Measurements from ENCODE around the genes TRPC3, ABHD18 and LARP1B.

GRCh38 chr4:121951873-121952286 is at the start of gene TRPC3:
TRPC3 (minus strand) TSS chr4:121952060.
- PRO-cap = no peak

GRCh38 chr4:122309223-122309605 is 69.6 kb upstream of the ADAD1 start:
- PRO-cap = no peak

DNA sequence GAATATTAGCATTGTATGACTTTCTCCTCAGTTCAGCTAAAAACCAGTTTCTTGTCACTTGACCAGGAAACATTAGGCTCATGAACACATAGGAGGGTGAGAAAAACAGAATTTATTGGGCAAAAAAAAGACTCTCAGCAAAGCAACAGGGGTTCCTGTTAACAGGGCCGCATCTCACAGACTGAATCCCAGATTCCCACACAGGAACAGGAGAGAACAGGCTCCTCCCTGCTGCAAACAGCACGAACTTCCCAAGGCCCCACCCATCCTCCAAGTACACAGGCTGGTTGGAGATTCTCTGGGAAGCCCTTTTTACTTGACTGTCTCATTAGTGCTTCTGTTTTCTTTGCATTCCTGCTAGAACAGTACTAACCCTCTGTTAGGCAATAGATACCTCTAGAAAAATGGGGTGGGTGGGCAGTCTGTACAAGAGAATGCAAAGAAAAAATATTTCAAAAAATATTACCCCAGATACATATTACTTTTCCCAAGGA is 52.4 kb upstream of the IL21 start:
- PRO-cap = no peak

DNA sequence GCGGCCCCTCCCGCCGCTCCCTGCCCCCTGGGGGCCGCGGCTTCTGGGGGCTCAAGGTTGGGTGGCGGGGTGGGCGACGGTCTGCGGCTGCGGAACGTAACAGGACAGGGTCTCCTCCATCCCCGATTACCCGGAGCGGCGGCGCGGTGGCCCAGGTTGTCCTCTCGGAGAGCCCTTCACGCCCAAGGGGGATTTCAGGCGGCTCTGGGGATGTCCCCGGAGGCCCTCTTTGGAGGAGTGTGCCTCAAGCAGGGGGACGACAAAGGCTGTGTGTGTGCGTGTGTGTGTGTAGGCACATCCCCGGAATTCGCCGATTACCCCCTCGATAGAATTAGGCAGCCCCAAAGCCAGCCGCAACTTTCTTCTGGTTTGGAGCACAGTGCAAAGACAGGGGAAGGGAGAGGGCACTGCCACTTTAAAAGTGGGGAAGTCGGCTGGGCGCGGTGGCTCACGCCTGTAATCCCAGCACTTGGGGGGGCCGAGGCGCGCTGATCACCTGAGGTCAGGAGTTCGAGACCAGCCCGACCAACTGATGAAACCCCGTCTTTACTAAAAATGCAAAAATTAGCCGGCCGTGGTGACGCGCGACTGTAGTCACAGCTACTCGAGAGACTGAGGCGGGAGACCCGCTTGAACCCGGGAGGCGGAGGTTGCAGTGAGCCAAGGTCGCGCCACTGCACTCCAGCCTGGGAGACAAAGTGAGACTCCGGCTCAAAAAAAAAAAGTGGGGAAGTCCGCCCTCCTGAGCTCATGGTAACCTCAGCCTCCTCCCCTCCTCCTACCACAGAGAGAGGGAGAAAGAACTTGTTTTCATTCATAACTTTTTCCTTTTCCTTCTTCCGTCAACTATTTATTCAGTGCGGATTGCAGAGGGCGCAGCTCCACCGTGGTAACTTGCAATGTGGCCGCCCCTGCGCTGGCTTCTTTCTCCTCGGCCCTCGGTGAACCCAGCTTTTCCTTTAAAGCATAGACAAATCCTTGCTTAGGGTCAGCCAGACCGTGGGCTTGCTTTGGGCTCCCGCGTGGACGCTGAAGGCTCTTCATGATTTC is 2.4 kb downstream of the SPRY1 start:
- PRO-cap = bidirectional peak, plus-strand start at position 623 of the sequence, minus-strand start at position 366 of the sequence; bidirectional peak, plus-strand start at position 857 of the sequence, minus-strand start at position 783 of the sequence; bidirectional peak, plus-strand start at position 892 of the sequence, minus-strand start at position 922 of the sequence

DNA sequence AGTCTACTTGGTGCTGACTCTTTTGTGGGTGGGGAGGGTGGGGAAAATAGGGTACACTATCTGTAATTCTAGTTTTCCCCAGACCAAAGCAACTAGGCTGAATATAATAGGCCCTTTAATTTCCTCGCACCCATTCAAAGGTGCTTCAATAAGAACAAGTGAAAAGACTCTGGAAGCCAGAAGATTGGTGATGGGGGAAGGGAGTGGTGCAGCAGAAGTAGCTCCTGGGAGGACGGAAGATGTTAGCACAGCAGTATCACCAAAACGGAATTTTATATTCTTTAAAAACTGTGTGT is 47.1 kb downstream of the SPRY1 start:
- PRO-cap = no peak

GRCh38 chr4:123547201-123547980 is 150.8 kb downstream of the SPRY1 start:
- PRO-cap = unidirectional peak, plus-strand start at chr4:123547695

DNA sequence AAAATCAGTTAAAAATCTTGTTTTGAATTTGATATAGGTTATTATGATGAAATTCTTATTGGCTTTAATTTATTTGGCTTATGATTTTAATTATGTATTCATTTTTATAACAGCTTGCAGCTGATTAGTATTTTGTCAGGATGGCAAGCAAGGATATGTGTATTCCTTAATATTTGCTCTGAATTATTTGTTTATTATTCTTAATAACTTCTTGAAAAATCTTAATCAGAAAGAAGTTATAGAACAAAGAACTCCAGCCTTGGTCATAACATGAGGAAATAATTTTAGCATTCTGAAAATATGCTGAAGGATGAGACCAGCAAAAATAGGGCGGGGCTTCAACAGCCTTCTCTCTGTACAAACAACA is 589.4 kb downstream of the SPRY1 start:
- PRO-cap = no peak

- PRO-cap = no peak
These were observed 622.3 kb downstream of the SPRY1 start for GRCh38 chr4:124018611-124019483.

- PRO-cap = no peak
These were observed 191.6 kb upstream of the ANKRD50 start for GRCh38 chr4:124903867-124904760.

DNA sequence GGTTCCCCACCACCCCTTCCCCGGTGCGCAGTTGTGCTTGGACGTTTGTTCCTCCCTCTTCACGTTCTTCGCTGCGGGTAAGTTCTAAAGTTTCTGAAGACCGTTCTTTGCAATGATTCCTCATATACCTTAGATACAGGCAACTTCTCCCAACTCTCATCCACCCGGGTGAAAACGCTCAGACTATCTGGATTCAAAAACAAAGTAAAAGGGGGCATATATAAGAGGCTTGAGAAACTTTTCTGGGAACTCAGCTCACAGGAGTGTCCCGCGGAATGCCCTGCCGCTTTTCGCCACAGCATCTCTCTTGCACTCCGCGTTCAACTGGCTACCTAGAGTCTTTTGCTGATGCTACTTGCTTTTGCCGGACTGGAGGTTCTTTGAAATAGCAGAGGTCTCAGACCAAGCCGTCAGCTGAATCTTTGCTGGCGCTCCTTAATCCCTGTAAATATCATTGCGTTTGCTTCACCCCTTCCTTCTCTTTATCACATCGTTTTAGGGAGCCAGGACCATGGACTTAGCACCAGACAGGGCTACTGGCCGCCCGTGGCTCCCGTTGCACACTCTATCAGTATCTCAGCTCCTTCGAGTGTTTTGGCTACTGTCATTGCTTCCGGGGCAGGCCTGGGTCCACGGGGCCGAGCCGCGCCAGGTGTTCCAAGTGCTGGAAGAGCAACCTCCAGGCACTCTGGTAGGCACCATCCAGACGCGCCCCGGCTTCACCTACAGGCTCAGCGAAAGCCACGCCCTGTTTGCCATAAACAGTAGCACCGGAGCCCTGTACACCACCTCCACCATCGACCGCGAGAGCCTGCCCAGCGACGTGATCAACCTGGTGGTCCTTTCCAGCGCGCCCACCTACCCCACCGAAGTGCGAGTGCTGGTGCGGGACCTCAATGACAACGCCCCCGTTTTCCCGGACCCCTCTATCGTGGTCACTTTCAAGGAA is 1.4 kb downstream of the FAT4 start:
- PRO-cap = unidirectional peak, minus-strand start at position 567 of the sequence

GRCh38 chr4:127020423-127020828 is 612.3 kb upstream of the INTU start:
- PRO-cap = no peak

GRCh38 chr4:127783942-127784484 is 1.9 kb downstream of the HSPA4L start:
- PRO-cap = no peak

DNA sequence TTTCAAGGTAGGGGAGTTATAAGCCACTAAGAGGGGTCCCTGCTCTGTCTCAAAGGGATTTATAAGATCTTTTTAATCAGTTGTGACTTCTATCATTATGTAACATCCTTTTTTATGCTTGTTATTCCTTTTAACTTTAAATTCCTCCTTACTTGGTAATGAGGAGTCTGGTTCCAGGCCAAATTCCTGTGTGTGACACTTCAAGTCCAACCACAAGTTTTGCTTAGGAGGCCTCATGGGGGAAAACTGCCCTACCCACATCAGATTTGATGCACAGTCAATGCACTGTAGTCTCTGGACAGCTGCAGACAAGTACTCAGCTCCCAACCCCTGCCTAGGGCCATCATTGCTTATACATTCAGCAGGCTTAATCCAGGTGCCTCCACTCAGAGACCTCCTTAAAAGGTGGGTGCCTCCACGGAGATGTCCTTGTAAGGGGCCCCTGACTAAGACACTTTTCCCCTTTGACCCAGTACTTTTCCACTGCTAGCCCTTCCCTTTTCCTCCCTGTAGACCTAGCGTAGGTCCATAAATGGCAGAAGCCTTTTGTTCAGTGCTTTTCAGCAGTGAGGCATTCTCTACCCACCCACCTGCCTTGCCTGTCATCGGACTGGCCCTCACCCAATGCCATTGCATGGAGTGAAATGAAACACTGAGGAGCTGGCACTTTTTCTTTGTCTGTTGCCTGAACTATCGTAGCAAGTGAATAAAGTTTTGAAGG is 23.9 kb upstream of the PLK4 start:
- PRO-cap = no peak

GRCh38 chr4:127964955-127965801 is at the start of gene ABHD18:
ABHD18 (plus strand) TSS chr4:127965406.
- PRO-cap = bidirectional peak, plus-strand start at chr4:127965406, minus-strand start at chr4:127965142; bidirectional peak, plus-strand start at chr4:127965688, minus-strand start at chr4:127965598

GRCh38 chr4:128037208-128037524 is 23.9 kb upstream of the LARP1B start:
- PRO-cap = no peak

DNA sequence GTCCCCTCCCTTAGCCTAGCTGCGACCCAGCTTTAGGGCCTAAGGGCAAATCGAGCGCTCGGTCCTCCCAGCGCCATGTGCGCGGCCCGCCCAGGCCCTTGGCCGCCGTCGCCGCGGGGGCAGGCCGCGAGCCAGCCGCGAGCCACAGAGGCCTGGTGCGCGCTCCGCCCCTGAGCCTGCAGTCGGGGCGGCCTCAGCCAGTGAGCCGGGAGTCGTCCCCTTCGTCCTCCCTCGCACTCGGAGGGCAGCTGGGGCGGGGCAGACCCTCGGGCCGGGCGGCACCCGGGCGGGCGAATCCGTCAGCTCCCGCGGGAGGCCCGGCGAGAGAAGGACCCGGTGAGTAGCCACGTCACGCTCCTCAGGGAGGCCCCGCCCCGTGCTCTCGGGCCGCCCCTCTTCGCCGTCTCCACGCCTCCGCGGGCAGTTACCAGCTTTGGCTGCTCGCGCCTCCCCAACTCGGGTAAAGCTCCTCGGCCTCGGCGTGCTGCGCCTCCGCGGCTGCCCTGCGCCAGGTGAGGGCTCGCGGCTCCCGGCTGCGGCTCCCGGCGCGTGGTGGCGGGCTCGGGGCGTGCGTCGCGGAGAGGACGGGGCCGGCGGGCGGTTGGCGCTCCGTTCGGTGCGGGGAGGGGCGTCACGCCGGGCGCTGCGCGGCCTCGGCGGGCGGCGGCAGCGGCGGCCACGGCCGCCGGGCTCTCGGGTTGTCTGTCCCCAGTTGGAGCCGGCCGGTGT is at the start of gene LARP1B:
TSS of gene LARP1B (plus strand) at position 423 of the 729 bp plus-strand sequence.
- PRO-cap = bidirectional peak, plus-strand start at position 463 of the sequence, minus-strand start at position 250 of the sequence

GRCh38 chr4:128286045-128286908 is 1.3 kb downstream of the PGRMC2 start:
- PRO-cap = unidirectional peak, plus-strand start at chr4:128286689

GRCh38 chr4:128347304-128347855 is 59.8 kb upstream of the PGRMC2 start:
- PRO-cap = no peak

DNA sequence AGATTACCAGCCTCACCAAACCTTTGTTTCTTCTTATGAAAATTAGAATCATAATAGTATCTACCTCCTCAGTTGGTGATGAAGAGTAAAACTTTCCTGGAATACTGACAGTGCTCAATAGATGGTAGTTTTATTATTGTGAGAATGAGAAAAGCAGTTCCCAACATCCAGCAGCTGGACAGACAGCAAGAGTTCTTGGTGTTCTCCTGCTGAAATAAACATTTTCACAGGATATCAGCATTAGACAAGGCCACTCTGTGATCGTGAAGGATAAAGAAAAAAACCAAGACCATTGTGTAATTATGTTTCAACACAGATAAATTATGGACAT is 136.7 kb upstream of the PGRMC2 start:
- PRO-cap = no peak

DNA sequence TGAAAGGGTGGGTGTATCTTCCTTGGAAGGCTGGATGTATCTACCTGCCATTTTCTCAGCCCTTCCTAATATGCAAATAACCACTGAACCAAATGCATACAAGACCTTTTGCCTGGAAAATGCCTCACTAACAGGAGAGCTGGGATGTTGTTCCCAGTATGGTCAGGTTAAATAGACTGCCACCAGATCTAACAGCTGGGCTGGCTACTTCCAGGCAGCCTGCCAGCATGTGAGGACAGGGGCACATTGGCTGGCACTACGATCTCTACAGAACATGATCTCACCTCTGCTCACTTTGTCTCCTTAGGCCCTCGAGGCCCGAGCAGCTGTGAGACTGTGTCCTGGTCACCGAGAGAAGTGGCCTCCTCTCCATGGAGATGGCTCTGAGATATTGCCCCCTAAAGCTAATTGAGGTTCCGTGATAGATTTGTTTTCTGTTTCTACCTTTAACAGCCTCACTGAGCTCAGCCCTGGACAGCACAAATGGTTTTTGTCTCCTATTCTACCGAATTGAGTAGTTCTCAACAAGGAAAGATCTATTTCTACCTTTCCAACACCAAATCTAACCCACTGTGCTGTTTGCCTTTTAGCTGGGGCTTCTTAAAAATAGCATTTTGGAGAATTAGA is 225.2 kb upstream of the JADE1 start:
- PRO-cap = no peak